Left lobe of liver (tissue), 1 donor: ENCODE results near the gene HTR3B.

DNA sequence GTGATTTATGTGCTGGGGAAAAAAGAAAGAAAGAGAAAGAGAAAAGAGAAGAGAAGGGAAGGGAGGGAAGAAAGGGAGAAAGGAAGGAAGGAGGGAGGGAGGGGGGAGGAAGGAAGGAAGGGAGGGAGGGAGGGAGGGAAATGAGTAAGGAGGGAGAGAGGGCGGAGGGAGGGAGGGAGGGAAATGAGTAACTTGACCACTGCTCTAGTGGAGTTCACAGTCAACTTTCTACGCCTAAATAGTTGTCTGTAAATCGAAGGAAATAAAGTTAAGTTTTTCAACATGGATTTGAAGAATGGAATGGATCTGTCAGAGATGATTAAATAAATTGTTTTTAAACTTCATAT, 33.0 kb downstream of the SIK2 start:
- PRO-cap = no peak

- PRO-cap = no peak
These were observed 59.1 kb downstream of the PPP2R1B start for GRCh38 chr11:111706945-111707542.

DNA sequence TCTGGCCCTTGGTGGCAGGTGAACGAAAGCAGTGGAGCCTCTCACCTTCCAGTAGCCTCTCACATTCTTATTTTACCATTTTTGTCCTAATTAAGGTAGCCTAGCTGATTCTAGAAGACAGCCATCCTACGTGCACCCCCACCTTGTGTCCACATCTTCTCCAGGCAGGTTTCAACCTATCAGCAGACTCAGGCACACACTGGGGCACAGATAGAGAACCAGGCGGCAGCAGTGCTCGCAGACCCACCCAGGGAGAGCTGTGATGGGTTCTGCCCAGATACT, 37.2 kb downstream of the PPP2R1B start:
- PRO-cap = bidirectional peak, plus-strand start at position 207 of the sequence, minus-strand start at position 63 of the sequence

DNA sequence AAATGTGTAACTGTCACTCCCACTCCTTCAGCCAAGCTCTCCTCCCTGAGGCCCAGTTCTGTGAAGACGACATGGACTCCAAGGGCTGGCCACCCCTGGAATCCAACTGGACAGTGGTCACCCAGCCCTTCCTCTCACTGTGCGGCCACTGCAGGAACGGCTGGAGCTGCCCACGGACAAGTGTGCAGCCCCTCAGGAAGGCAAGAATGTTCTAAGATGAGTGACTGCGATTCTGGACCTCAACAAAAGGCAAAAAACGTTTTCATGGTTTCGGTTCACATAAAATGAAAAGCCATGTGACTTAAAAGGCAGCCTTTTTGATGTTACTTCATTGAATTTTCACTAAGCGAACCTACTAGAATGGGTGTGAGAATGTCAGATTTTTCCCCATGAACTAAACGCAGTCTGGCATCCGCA, 29.8 kb downstream of the PPP2R1B start:
- PRO-cap = no peak

DNA sequence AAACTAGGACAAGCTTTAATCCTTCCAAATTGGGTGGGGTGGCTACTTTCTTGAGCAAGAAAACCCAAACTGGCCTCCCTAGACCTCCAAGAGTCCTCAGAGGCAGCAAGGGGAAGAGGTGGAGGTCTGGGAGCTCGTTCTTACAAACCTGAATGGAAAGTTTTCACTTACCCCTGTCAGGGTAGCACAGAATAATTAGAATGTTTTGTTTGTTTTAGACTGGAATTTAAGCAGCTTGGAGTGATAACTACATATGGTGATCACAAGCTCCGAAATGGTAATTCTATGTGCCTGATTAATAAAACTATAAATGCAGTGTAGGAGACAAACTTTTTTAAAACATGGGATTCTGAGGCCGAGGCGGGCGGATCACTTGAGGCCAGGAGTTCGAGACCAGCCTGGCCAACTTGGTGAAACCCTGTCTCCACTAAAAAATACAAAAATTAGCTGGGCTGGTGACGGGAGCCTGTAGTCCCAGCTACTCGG, 939 bp upstream of the PPP2R1B start:
- PRO-cap = no peak

- PRO-cap = bidirectional peak, plus-strand start at chr11:111777953, minus-strand start at chr11:111777862; bidirectional peak, plus-strand start at chr11:111778475, minus-strand start at chr11:111778389
These were observed 11.8 kb upstream of the PPP2R1B start for GRCh38 chr11:111777697-111778753.

- PRO-cap = bidirectional peak, plus-strand start at chr11:111823905, minus-strand start at chr11:111823718
These were observed 47.7 kb downstream of the ALG9 start for GRCh38 chr11:111823650-111824162.

- PRO-cap = no peak
These were observed 330 bp downstream of the CFAP68 start for GRCh38 chr11:111879680-111880062.

DNA sequence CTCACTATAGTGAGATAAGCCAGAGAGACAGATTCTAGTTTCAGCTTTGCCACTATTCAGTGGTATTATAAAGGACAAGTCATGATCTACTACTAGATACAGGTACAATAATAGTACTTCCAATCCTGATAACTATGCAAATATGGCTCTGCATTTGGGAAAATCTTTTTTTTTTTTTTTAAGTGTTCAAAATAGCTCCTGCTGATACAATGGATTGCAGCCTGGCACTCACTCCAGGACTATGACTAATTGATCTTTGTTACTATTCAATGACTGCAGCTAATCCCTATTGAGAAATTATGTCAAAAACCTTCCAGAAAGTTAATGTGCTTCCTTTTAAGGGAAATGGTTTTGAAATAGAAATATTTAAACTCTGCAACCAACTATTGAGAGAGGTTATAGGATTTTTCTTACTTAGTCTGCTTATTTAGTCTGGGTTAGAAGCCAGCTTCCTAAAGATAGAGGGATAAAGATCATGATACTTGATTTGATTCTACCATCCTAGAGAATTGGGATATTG, 8.2 kb upstream of the DLAT start:
- PRO-cap = unidirectional peak, minus-strand start at position 243 of the sequence

DNA sequence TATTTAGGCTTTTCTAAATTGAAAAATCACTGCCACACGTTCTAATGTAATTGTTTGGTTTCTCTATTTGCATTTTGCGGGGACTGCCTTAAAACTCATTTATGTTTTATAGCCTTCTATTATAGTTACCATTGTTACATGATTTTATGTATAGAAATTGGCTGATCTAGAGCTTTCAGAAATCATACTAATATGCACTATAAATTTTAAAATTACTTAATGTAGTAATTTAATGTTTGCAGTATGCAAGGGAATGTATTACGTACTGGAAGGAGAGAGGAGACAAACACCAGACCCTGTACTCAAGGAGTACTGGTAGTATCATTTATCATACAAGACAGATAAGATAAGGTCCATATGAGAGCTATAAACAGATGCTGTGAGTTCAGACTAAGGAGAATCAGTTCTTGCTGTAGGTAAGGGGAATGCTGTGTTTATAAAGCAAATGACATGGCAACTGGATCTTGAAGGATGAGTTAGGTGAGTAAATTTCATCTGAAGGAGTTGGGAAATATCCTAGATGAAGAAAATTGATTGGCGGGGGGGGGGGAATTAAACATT, 747 bp downstream of the BCO2 start:
- PRO-cap = no peak

DNA sequence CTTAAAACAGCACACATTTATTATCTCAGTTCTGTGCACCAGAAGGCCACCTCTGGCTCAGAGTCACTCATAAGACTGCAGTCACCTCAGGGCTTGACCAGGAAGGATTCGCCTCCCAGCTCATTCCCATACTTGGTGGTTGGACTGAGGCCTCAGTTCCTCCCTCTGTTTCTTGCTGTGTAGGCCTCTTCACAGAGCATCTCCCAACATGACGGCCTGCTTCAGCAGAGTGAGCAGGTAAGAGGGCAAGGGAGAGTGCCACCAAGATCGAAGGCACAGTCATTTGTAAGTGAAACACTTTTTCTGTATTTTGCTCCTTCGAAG, 11.0 kb downstream of the PTS start:
- PRO-cap = no peak

DNA sequence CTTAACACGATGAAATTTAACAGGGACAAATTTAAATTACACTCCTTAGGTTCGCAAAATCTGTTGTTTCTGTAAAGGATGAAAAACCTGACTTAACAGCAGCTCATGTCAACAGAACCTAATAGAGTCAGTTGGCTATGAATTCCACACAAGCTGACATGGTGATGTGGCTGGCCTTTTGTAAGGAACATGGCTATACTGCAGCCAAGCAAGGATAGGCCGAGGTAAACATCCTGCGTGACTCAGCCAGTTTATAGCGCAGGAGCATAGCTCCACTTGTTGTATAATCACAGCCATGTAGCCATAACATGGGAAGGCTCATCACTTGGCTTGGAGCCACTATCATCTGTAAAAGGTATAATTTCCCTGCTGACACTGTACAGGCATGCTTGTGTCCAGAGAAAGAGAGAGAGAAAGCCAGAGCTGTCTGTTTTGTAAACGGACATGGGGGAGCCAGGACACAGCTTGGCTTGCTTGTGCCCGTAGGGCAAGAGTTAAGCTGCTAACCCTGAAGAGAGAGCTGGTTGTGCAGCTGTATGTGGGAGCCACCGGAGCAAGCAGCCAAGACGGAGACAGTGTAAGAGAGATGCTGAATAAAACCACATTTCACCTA, 104.3 kb upstream of the PLET1 start:
- PRO-cap = no peak

- PRO-cap = no peak
These were observed 292.4 kb upstream of the PLET1 start for GRCh38 chr11:112553115-112553449.

DNA sequence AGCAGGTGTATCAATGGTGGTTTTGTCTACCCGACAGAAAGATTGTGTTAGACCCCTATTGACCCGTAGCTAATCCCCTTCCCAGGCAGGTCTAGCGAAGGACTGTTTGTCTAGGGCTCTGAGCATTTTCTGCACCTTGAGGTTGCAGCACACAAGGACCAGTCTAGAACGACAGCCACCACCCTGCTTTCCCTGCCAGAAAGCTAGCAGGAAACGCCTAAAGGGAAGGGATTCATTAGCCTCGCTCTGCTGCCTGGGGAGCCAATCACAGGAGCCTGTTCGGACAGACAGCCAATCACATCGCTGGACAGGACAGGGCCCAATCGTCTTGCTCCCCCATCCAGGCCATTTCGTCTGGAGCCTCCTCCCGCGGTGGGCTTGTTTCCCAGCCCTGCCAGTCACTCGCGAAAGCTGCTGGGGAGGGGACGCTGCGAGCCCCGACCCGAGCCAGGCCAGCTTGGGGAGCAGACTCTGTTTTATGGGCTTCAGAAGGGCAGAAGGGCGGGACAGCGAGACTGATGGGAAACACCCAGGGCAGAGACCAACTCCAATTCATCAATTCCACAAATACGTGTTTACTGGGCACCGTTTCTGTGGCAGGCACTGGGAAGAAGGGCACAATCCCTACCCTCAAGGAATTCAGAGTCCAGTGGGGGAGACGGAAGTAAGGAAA, 79.8 kb upstream of the NCAM1 start:
- PRO-cap = unidirectional peak, plus-strand start at position 401 of the sequence

DNA sequence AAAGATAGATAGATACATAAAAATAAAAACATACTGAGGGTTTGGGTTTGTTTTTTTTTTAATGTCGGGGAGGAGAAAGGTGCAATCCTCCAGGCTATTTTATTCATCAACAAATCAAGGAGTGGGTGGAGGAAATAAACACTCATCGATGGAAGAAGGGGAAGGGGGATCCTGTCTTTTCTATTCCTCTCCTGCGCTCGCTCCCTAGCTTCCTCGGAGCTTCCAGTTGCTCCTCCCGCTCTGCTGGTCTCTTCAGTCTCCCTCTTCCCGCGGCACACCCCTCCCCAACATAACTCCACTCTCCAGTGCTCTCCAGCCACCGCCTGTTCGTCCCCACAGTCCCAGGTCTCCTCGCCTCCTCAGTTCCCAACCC, 528 bp downstream of the ZW10 start:
- PRO-cap = no peak

- PRO-cap = no peak
These were observed 750 bp downstream of the USP28 start for GRCh38 chr11:113874610-113875034.

GRCh38 chr11:113904391-113904847, at the start of gene HTR3B:
Gene HTR3B (plus strand): TSS chr11:113904796.
- PRO-cap = no peak

GRCh38 chr11:114044000-114044393, 15.5 kb upstream of the ZBTB16 start:
- PRO-cap = unidirectional peak, plus-strand start at chr11:114044313

- PRO-cap = bidirectional peak, plus-strand start at chr11:114063395, minus-strand start at chr11:114063359
These were observed 3.7 kb downstream of the ZBTB16 start for GRCh38 chr11:114063058-114063747.

GRCh38 chr11:114124421-114125186, 65.1 kb downstream of the ZBTB16 start:
- PRO-cap = no peak